Bronchus fibroblast of lung (primary cell): ENCODE results near the gene DOCK6.

- RAMPAGE, long total RNA, result no peak
These were observed 1.6 kb downstream of the ILF3 start for GRCh38 chr19:10655681-10656230.

GRCh38 chr19:10662226-10663127 is 8.3 kb downstream of the ILF3 start:
- RAMPAGE, long total RNA, result no peak

DNA sequence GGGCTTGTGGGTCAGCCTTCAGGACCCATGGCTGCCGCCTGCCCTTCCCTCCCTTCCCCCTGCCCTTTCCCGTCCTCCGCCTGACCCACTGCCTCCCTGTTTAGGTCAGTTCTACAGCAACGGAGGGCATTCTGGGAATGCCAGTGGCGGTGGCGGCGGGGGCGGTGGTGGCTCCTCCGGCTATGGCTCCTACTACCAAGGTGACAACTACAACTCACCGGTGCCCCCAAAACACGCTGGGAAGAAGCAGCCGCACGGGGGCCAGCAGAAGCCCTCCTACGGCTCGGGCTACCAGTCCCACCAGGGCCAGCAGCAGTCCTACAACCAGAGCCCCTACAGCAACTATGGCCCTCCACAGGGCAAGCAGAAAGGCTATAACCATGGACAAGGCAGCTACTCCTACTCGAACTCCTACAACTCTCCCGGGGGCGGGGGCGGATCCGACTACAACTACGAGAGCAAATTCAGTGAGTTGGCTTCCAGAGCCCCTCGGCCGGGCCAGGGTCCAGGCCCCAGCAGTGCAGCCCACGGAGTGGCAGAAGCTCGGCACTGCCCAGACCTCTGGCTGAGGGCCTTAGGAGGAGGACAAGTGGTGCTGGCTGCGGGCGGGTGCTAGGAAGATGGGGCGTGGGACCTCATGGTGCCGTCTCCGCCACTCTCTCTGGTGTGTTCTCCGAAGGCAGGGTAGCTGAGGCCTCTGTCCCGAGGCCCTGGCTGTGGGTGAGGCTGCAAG is 13.8 kb upstream of the QTRT1 start:
- RAMPAGE, long total RNA, result no peak

GRCh38 chr19:10727870-10728253 is 10.0 kb downstream of the DNM2 start:
- RAMPAGE, long total RNA, result no peak

DNA sequence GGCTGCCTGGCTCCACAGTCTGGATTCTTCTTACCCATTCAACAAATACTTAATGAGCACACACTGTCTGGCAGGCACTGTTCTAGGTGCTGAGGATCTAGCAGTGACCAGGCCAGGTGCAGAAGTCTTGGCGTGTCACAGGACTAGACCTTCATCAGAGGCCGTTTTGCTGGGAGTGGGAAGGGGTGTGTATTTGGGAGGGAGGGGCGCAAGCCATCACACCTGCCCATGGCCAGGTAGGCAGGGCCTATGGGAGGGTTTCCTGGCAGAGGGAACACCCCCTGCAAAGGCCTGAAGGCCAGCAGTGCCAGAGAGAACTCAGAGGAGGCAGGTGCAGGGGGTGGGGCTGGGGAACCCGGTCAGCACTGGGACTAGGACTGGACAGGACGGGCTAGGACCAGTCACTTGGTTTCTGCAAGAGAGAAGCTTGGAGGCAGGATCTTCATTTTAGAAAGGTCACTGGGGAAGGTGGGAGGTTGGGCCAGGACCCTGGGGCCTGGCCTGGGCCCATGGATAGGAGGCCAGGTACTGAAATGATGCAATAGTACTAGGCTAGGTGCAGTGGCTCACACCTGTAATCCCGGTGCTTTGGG is 31.9 kb downstream of the DNM2 start:
- RAMPAGE, long total RNA, result no peak

GRCh38 chr19:10761544-10762219 is 43.8 kb downstream of the DNM2 start:
- RAMPAGE, long total RNA, result no peak

DNA sequence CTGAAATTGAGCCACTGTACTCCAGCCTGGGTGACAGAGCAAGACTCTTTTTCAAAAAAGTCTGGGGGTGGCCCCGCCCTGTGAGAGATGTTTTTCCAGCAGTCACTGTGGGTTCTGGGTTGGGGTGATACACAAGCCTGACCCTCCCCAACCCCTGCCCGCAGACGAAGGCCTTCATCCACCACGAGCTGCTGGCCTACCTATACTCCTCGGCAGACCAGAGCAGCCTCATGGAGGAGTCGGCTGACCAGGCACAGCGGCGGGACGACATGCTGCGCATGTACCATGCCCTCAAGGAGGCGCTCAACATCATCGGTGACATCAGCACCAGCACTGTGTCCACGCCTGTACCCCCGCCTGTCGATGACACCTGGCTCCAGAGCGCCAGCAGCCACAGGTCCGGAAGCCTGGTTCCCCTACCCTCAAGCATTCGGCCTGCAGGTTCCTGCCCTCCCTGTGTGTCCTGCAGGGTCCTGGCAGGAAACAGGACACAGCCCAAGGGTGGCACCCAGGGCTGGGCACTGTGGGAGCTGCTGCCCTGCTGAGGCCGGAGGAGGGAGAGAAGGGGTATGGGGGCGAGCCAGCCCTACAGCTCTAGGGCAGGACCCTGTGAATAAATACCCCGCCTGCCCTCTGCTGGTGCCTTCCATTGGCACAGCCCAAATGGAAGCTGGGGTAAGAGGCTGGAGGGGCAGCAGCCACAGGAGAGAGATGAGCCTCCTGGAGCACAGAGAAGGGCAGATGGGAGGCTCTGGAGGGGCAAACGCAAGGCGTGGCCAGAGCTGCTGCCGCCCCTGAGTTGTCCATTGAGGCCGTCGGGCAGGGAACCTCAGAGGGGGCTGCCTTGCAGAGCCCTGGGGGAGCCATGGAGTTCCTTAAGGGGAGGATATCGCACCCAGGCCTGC is 6.9 kb downstream of the TMED1 start:
- RAMPAGE, long total RNA, result no peak

- RAMPAGE, long total RNA, result no peak
These were observed 4.4 kb downstream of the TMED1 start for GRCh38 chr19:10831460-10832187.

- RAMPAGE, long total RNA, result no peak
These were observed 1.1 kb downstream of the TIMM29 start for GRCh38 chr19:10929650-10930225.

DNA sequence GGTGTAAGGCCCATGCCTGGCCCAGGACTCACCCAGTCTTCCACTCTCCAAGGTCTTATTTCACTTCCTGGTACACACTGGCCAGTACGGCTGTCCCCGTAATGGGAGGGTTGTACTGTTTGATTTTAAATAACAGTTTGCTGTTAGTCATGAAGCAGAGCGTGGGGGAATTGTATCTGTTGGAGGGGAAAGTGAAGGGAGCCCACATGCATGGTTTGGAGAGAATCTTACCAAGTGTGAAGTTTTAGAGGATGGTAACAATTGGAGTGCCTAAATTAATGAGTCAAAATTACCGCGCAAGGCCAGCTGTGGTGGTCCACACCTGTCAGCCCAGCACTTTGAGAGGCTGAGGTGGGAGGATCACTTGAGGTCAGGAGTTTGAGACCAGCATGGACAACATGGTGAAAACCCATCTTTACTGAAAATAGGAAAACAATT is 46.8 kb upstream of the LDLR start:
- RAMPAGE, long total RNA, result no peak

- RAMPAGE, long total RNA, result no peak
These were observed 5.4 kb upstream of the LDLR start for GRCh38 chr19:11083829-11084352.

DNA sequence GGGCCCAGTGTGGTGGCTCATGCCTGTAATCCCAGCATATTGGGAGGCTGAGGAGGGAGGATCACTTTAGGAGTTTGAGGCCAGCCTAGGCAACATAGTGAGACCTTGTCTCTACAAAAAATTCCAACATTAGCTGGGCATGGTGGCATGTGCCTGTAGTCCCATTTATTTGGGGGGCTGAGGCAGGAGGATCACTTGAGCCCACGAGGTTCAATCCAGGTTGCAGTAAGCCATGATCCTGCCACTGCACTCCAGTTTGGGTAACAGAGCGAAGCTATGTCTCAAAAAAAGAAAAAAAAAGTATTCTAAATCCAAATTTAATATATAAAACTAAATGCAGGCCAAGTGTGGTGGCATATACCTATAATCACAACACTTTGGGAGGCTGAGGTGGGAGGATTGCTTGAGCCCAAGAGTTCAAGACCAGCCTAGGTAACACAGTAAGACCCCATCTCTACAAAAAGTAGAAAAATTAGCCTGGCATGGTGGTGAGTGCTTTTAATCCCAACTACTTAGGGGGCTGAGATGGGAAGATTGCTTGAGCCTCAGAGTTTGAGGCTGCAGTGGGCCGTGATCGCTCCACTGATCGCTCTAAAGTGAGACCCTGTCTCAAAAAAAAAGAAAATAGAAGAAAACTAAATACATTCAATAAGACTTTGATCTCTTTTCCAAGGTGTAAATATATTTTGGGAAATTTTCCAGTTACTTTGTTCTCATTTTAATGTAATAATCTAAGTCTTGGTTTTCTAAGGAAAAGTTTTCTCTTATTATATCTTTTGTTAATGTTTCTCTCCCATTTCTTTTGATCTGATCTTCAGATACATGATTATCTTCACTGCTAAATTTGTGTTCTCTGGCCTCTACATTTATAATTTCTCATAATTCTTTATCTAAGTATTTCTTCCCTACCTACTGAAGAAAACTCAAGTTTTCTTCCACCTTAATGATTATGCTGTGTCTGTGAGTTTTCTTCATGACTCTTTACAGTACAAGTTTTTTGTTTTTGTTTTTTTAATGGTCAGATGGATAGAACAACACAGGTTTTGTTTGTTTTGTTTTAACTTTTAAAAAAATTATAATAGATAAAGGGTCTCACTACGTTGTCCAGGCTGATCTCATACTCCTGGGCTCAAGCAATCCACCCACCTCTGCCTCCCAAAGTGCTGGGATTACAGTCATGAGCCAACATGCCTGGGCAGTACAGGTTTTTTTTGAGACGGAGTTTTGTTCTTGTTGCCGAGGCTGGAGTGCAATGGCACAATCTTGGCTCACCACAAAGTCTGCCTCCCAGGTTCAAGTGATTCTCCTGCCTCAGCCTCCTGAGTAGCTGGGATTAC is 9.6 kb downstream of the LDLR start:
- RAMPAGE, long total RNA, result no peak

GRCh38 chr19:11111232-11111792 is 22.0 kb downstream of the LDLR start:
- RAMPAGE, long total RNA, result no peak

GRCh38 chr19:11168408-11169058 is 13.0 kb upstream of the SPC24 start:
- RAMPAGE, long total RNA, result no peak

DNA sequence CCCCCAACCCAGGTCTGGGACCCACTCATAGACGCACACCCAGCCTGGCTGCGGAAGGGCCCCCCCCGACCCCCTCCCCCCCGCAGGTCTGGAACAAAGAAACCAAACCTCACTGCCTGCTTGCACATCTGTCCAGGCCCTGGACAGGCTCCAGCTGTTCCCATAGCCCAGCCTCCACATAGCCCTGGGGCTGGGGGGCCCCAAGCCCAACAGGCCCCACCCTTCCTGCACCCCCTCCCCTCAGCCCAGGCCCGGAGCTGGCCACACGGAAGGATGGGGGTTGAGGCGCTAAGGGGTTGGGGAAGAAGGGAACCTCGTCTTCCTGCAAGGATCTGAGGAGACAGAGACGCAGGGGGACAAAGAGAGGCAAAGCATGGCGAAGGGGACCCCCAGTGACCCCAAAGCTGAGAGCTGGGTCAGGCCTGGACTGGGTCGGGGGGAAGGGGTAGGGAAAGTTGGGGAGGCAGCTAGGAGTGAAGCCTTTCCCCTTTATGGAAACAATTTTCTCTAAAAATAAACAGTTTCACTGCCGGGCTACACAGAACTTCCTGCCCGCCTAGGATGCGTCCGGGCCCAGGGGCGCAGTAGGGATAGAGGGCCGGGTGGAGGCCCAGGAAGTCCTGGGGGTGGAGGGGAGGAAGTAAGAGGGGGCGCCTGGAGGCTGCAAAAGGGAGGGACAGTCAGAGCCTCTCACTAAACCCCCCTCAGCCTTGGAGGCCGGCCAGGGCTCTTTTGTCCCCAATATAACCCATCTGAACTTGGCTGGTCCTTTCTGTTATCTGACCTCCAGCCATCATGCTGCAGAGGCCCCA is 2.5 kb downstream of the KANK2 start:
- RAMPAGE, long total RNA, result no peak

DNA sequence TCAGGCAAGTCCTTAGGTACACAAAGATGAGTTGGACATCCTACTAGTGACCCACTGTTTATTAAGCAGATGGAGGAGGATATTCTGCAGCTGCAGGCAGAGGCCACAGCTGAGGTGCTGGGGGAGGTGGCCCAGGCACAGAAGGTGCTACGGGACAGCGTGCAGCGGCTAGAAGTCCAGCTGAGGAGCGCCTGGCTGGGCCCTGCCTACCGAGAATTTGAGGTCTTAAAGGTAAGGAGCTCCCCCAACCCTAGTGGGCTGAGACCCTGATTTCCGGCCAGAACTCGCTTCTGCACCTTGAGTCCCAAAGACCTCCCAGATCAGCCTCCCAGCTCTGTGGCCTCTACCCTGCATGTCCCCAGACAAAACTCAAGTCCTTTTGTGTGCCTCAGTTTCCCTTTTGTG is 649 bp downstream of the ANGPTL8 start:
- RAMPAGE, long total RNA, result no peak

DNA sequence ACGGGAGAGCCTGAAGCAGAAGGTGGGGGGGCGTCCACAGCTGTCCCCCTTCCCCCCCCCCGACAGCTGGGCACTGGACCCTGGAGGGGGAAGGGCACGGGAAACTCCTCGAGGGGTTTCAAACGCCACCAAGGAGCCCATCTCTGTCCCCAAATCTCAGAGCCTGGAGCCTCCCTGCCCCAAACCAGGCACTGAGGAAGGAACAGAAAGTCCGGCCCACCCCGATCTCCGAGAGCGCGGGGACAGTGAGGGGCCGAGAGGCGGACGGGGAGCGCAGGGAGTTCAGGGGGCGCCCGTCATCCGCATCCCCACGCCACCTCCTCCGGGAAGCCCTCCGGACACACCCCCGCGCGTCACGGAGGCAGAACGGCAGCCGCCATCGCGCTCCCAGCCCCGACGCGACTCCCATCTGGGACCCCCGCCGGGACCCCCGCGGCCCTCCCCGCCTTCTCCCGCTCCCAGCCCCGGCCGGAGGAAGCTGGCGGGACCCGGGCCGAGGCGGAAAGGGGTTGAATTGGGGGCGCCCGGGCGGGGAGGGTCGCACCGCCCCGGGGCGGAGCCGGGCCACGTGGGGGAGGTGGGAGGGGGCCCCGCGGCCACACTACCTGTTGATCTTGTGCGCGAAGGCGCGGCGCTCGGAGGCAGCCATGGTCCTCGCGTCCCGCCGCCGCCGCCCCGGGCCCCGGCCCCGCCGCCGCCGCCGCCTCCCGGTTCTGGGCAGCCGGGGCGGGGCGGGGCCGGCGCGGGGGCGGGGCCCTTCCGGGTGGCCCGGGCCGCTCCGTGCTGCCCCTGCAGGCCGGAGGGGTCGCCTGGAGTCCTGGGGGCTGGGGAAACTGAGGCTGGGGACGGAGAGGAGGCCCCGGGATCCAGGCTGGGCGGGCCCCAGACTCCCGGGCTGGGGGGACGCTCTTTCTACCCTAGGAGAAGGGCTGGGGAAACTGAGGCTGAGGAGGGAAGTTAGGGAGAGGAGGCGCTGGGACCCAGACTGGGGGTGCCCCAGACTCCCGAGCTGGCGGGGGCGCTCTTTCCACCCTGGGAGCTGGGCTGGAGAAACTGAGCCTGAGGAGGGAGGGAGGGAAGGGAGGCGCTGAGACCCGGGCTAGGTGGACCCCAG is at the start of gene DOCK6:
Gene DOCK6, minus strand, starts transcription at position 733 of the 1,114 bp plus-strand sequence.
- RAMPAGE, long total RNA, result no peak

- RAMPAGE, long total RNA, result no peak
These were observed 2.3 kb upstream of the TSPAN16 start for GRCh38 chr19:11293568-11294212.

DNA sequence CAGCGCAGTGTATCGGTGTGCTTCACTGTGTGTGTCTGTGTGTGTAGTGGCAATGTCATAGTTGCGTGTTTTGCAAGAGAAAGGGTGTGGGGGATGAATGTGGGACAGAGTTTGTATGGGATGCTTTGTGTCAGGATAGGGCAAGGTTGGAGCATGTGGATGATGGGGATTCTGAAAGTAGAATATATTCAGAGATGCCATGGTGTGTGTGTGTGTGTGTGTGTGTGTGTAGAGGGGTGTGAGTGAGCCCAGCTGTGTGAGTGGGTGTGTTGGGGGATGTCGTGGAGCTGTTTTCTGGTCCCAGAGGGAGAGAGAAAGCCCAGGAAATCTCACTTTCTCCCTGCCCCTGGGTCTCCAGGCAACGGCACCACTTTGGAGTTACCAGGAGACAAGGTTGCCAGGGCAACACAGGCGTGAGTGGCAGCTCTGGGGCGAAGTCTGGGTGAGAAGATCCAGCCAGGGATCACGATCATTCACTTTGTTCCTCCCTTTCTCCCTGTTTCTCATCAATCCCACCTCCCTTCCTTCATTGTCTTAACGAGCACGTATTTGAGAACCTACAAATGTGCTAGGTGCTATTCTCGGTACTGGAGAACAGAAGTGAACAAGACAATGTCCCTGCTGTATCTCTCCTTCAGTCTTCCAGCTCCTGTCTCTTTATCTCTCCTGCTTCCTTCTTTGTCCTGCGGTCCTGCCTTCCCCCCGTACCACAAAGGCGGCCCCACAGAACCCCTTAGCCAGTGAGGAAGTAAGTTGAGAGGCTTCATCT is 922 bp upstream of the SWSAP1 start:
- RAMPAGE, long total RNA, result no peak

GRCh38 chr19:11479242-11479617 is 1.6 kb downstream of the ELAVL3 start:
- RAMPAGE, long total RNA, result no peak